Renal cortical epithelial cell (primary cell): ENCODE measurements around a stretch of chrX.

- RRBS, result no CpG with 5 or more reads among the region's 23 CpGs
Measured at GRCh38 chrX:33726629-33727188, 405.4 kb downstream of the FAM47A start.

- RRBS, result no CpG with 5 or more reads among the region's 1 CpG
Measured at GRCh38 chrX:35884131-35884622, 35.4 kb upstream of the CFAP47 start.

- RRBS, result no CpG with 5 or more reads among the region's 1 CpG
Measured at GRCh38 chrX:36720120-36720468, 288.1 kb upstream of the FAM47C start.

GRCh38 chrX:36957860-36958624 is 50.1 kb upstream of the FAM47C start:
- RRBS, result 2% methylated on average over 4 of the region's 49 CpGs

GRCh38 chrX:36962892-36963936 is 45.0 kb upstream of the FAM47C start:
- RRBS, result 2% methylated on average over 23 of the region's 94 CpGs

GRCh38 chrX:37043578-37043954 is 35.4 kb downstream of the FAM47C start:
- RRBS, result no CpG with 5 or more reads among the region's 34 CpGs

GRCh38 chrX:37078364-37078769 is 70.2 kb downstream of the FAM47C start:
- RRBS, result no CpG with 5 or more reads among the region's 25 CpGs

- RRBS, result no CpG with 5 or more reads among the region's 2 CpGs
Measured at GRCh38 chrX:37348125-37348576, 1.0 kb upstream of the PRRG1 start.

DNA sequence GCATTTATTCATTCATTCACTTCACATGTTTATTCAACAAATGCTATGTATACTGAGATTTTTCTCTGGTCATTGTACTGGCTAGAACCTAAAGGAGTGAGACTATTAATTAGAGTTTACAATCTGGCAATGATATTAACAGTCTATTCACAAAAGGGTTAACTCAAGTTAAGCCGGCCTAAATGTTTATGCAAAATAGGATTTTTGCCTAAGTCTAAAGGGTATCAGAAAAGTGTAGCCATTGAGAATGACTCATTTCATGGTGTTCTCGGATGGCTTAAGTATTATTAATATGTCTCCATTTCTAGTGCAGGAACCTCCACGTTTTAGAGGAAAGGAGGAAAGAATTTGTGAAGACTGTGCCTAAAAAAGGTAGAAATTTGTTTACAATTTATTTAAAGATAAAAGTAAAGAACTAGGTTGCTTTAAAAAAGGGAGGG is 29.8 kb downstream of the DYNLT3 start:
- RRBS, result no CpG with 5 or more reads among the region's 3 CpGs

DNA sequence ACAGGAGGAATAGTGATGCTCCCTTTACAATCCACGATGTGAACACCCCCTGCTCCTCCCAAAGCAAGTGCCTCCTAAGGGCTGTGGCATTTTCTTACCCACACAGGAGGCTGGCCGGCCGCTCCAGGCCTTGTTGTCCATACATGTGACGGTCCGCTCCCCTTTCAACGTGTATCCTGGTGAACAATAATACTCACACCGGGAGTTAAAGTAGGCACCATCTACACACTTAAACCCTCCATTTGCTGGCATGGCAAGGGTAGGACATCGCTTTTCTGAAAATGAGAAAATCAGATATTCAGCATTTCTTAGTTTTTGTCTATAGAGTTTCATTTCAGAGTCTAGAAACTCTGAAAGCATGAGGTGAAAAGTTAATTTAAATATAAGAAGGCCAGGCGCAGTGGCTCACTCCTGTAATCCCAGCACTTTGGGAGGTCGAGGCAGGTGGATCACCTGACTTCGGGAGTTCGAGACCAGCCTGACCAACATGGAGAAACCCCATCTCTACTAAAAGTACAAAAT is 48.8 kb downstream of the SRPX start:
- RRBS, result no CpG with 5 or more reads among the region's 12 CpGs

- RRBS, result no CpG with 5 or more reads among the region's 1 CpG
Measured at GRCh38 chrX:38343034-38343541, 9.3 kb upstream of the OTC start.

DNA sequence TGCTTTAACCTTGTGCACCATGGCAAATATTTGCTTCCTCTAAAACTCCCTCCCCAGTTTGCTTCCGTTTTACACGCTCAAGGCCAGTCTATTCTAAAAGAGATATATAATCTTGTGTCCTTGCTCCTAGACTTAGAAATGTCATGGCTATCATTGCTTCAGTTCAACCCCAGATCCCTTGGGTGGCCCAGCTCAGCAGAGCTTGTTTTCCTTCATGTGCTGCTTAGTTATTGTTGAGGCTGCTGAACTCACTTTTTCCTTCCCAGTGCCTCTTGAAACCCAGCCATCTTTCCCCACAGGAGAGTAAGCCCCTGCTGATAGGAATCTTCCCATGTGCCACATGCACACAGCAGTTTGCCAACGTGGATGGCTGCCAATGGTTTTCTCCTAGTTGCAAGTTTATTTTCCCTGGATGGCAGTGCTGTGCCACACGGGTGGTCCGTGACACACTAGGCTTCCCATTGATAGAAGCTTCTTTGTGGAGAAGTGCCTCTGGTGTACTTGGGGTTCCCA is 76.0 kb downstream of the TSPAN7 start:
- RRBS, result no CpG with 5 or more reads among the region's 5 CpGs

GRCh38 chrX:38804541-38805291 is 3.5 kb downstream of the MID1IP1 start:
- RRBS, result under 1% methylated on average over 18 of the region's 70 CpGs

DNA sequence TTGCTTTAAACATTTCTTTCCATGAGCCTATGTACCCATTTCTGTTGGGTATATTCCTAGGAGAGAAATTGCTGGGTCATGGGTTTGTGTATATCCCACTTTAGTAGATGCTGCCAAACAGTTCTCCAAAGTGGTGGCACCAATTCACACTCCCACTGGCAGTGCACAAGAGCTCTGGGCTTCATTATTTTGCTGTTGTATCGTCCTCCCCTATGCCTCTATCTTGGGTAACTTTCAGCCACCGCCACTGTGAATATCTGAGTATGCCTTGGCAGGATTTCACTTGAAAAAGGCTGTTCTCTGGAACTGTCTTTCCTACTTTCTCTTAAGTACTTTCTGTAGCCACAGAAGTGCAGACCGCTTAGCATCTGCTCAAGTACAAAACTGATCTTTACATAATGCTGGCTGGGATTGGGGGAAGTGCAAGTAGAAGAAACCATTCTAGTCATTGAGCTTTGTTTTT is 77.3 kb downstream of the MID1IP1 start:
- RRBS, result no CpG with 5 or more reads among the region's 3 CpGs

- RRBS, result no CpG with 5 or more reads among the region's 17 CpGs
Measured at GRCh38 chrX:39065044-39065719, 263.9 kb downstream of the MID1IP1 start.

GRCh38 chrX:39645409-39646052 is 452.2 kb downstream of the BCOR start:
- RRBS, result no CpG with 5 or more reads among the region's 17 CpGs

- RRBS, result no CpG with 5 or more reads among the region's 22 CpGs
Measured at GRCh38 chrX:39773870-39775063, 323.5 kb downstream of the BCOR start.

GRCh38 chrX:39813576-39814367 is 284.0 kb downstream of the BCOR start:
- RRBS, result no CpG with 5 or more reads among the region's 18 CpGs

DNA sequence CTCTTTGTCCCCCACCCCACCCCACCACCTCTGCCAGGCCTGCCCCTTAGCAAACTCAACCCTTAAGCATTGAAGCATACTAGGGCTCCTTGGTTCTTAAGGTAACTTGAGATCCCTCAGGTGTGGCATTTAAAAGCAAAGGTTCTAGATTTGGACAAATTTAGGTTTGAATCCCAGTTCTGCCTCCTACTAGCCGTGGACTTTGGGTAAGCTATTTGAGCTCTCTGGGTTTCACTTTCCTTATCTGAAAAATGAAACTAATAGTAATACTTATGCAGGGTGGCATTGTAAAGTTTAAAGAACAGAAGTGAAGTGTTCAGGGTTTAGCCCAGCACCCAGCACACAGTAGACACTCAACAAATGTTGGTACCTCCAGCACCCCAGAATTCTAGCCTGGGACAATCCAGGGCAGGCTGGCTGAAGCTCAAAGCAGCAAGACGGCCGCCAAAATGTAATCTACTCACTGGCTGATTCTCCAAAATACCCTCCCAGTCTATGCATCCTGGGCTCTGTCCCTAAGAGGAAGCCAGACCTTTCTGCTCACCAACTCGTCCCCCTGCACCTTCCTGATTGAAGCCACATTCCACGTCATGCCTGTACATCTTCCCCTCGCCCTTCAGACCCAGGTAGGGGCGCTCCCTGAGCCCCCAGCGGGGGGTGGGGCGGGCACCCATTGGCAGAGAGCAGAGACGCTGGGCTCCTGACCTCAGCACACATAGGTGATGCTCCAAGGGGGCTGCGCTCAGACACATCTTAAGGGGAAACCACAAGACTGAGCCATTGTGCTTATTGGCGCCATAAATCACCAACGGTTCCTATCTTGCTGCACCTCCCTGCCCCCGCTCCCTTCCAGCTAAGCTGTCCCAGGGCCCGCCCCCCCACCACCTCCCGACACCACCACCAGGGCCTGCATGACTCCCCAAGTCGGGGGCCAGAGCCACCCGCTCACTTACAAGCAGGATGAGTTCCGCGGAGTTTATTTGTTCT is 160.6 kb downstream of the BCOR start:
- RRBS, result no CpG with 5 or more reads among the region's 20 CpGs

DNA sequence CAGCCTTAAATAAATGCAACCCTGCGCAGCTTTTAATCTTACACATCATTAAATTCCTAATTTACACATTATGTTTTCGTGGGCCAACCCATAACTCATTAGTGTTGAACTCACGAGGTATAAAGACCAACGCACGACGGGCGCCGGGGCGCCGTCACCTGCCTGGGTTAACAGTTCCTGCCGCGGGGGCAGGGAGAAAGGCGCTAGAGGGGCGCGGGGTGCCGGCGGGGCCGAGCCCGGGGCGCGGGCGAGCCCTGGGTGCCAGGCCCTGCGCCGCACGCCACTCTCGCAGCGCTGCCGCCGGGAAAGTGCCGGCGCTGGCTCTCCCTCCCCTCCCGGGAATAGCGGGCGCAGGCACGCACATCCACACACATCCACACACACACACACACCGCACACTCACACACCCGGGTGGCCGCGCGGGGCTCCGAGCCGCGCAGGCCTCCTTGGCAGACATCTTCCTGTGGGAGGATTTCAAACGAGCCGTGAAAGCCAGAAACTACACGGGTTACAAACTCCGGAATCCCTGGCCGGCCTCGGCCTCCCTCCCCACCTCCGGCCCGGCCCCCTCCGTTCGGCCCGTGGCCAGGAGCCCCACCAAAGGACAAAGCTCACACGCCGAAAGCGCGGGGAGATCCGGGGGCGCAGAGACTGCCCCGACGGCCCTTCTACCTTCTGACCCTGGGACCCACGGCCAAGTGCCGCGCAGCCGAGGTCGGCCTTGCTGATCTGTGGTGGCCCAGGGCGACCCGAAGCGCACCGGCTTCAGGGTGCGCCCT is 92.4 kb downstream of the BCOR start:
- RRBS, result 4% methylated on average over 33 of the region's 72 CpGs